Liver (tissue), 9 donors: ENCODE results near the genes CSRP1, NAV1 and SHISA4.

DNA sequence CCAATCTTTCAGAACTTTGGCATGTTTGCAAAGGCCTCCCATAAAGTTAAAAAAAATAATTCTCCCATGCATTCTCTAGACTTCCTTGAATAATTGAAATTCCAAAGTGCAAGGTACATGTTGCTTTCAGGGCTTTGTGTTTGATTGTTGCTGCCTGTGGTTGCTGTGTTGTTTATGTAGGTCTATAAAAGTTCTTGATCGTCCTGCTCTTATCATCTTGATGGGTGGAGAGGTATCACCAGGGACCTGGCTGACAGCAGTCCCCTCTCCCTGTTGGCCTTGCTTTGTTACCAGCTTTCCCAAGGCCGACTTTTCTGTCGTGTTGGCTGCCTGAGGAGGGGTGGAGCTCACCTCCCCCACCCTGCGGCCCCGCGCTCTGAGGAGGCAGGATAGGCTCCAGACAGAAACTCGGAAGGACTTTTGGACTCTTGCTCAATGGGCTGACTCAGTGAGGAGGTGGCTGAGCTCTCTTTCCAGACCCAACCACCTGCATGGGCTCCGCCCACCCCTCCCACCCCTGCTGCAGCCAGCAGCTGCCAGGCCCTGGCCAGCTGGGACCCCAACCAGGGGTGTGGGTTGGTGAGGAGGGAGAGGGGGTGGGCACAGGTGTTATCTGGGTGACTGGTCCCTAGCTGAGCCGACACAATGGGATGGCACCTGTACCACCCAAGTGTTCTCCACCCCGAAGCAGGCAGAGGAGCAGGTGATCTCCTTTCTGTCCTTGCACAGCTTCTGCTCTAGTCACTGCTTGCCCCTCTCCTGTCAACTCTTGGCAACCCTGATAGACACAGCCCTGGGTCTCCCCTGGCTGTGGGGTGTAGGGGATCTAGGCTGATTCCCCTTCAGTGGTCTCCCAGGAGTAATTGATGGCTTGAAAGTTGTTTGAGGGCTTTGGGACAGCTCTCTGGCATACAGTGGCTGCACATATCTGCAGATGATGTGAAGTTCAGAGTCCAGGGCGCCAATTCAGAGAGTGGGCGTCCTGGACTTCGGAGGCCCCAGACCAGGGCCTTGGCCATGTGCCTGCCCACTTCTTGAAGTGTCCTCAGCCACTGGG, 2.1 kb downstream of the INAVA start:
- PRO-cap, 5 experiments, result peak in 2 of 5 experiments; most common minus-strand start position 286 of the sequence (in 1)
- RAMPAGE, long total RNA, 2 experiments, result no peak in any of the 2 experiments
- RRBS, result no CpG with 5 or more reads among the region's 13 CpGs

GRCh38 chr1:200902502-200903252, 8.0 kb downstream of the INAVA start:
- PRO-cap, 5 experiments, result no peak in any of the 5 experiments
- RAMPAGE, long total RNA, 2 experiments, result no peak in any of the 2 experiments
- RRBS, result no CpG with 5 or more reads among the region's 9 CpGs

- PRO-cap, 5 experiments, result no peak in any of the 5 experiments
- RAMPAGE, long total RNA, 2 experiments, result no peak in any of the 2 experiments
- RRBS, result no CpG with 5 or more reads among the region's 5 CpGs
Observed at GRCh38 chr1:200993346-200993634, 30.2 kb downstream of the KIF21B start.

- PRO-cap, 5 experiments, result no peak in any of the 5 experiments
- RAMPAGE, long total RNA, 2 experiments, result no peak in any of the 2 experiments
- RRBS, result no CpG with 5 or more reads among the region's 6 CpGs
Observed at GRCh38 chr1:201183677-201184258, 6.9 kb upstream of the IGFN1 start.

DNA sequence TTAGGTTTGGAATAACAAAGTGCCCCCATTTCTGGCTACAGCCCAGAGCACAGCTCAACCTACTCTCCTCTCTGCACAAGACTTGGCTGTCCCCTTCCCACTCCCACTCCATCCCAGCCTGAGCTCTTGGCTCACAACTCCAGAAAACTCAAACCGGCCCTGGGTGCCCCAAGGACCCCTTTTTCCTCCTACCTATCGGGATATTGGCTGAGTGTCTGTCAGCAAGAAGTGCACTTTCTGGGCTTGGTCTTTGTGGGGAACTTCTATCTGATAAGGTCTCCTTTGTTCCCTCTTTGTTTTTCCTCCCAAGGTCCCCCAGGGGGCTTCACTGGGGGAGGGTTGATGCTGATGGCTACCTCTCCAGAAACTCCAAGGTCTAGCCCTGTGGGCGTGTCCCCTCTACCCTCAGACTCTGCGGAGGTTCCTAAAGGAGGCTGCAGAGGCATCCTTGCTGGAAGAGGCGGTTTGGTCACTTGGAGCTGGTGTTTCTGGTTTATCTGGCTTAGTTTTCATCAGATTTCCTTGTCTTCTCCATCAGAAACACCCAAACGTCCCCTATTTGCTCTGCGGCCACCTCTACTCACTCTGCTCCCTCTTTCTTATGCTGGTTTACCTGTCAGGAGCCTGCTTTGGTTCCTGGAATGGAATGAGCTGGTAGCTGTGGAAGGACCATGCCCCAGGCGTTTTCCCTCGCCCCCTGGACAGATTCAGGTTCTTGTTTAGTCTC, 2.4 kb downstream of the PKP1 start:
- PRO-cap, 5 experiments, result no peak in any of the 5 experiments
- RAMPAGE, long total RNA, 2 experiments, result no peak in any of the 2 experiments
- RRBS, result no CpG with 5 or more reads among the region's 9 CpGs

GRCh38 chr1:201299772-201300536, 16.6 kb downstream of the PKP1 start:
- PRO-cap, 5 experiments, result no peak in any of the 5 experiments
- RAMPAGE, long total RNA, 2 experiments, result no peak in any of the 2 experiments
- RRBS, result no CpG with 5 or more reads among the region's 10 CpGs

DNA sequence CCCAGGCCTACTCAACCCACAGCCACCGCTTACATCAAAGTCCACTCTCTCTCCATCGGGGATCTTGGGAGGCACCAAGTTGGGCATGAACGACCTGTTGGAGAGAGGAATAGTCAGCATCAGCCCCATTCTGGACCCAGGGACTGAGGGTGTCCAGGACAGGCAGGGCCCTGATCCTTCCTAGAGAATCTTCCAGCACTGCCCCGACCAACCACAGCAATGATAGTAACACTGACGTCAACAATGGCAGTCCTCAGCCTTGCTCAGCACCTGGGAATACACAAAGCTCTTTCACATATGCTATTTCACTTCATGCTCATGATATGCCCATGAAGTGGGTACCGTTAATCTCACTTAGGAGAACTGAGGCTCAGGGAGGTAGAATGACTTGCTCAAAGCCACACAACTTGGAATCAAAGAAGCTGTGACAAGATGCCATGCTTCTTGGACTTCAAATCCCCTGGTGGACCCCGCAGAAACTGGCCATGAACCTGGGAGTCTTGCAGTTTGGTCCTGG, 11.8 kb downstream of the TNNT2 start:
- PRO-cap, 5 experiments, result no peak in any of the 5 experiments
- RAMPAGE, long total RNA, 2 experiments, result no peak in any of the 2 experiments
- RRBS, result no CpG with 5 or more reads among the region's 7 CpGs

- PRO-cap, 5 experiments, result no peak in any of the 5 experiments
- RAMPAGE, long total RNA, 2 experiments, result no peak in any of the 2 experiments
- RRBS, result no CpG with 5 or more reads among the region's 10 CpGs
Observed at GRCh38 chr1:201376496-201377504, 680 bp downstream of the TNNT2 start.

DNA sequence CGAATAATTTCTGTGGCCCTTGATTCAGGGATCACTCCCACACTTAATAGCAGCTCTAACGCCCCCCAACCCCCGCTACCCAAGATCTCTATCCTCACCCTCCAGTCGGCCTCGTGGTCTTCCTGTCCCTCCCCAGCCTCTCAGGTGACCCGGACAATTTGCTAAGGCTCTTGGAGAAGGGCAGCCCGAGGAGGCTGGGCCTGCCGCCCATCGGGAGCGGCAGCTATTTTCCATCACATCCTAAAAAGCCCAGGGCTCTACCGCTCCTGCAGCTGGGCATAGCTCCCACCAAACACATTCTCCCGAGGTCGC, 12.0 kb upstream of the PHLDA3 start:
- PRO-cap, 5 experiments, result no peak in any of the 5 experiments
- RAMPAGE, long total RNA, 2 experiments, result no peak in any of the 2 experiments
- RRBS, result no CpG with 5 or more reads among the region's 13 CpGs

DNA sequence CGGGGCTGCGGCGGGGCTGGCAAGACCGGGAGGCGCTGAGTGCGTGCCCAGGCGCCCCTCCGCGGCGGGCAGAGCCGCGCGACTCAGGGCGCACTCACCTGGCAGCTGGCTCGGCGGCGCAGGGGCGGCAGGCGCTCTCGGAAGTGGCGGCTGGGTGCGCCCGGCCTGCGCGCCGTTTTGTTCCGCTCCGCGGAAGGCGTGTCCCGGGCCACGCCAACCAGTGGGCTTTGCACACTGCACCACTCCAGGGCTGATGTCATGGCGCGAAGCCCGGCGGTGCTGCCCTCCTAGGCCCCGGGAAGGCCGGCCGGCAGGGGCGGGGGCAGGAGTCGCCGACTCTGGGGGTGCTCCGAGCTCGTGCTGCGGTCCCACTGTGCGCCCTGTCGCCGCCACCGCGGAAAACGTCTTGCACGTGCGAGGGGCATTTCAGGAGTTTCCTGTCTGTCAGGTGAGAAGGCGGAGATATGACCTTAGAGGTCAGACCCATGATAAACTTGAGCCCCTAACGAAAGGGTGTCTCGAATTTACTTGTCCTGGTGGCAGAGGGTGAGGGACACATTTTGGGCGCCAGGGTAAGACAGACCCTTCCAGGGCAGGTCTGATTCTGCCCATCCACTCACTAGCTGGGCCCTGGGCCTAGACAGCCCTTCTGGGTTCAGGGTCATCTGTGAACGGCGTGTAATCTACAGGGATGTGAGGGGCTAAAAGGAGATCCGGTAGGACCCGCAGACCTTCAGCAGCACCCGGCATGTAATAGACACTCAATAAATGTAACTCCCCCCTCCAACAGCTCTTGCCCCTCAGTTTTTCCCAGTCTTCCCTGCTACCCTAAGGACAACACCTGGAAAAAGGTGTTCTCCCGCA, at the start of gene CSRP1:
TSS of gene CSRP1 (minus strand) at position 152 of the 864 bp plus-strand sequence.
- PRO-cap, 5 experiments, result peak in 5 of 5 experiments; most common plus-strand start position 242 of the sequence (in 2); most common minus-strand start position 152 of the sequence (in 5)
- RAMPAGE, long total RNA, 2 experiments, result start-site peak on the plus strand in 1 of 2 experiments, centred at position 241 of the sequence, 100 reads per replicate; start-site peak on the minus strand in 2 of 2 experiments, centred at positions 134 to 141 of the sequence, 117 to 536 reads per replicate
- RRBS, result 2% methylated on average over 14 of the region's 63 CpGs

GRCh38 chr1:201538586-201538848, 410 bp upstream of the NAV1 start:
- PRO-cap, 5 experiments, result no peak in any of the 5 experiments
- RAMPAGE, long total RNA, 2 experiments, result no peak in any of the 2 experiments
- RRBS, result 10% methylated on average over 6 of the region's 20 CpGs

GRCh38 chr1:201538849-201539564, at the start of gene NAV1:
Gene NAV1 (plus strand): TSS chr1:201539127.
- PRO-cap, 5 experiments, result peak in 5 of 5 experiments; most common plus-strand start chr1:201539127 (in 5); most common minus-strand start chr1:201538987 (in 1)
- RAMPAGE, long total RNA, 2 experiments, result no peak in any of the 2 experiments
- RRBS, result 2% methylated on average over 38 of the region's 76 CpGs

GRCh38 chr1:201656148-201656511, 117.2 kb downstream of the NAV1 start:
- PRO-cap, 5 experiments, result no peak in any of the 5 experiments
- RAMPAGE, long total RNA, 2 experiments, result no peak in any of the 2 experiments
- RRBS, result no CpG with 5 or more reads among the region's 3 CpGs

- PRO-cap, 5 experiments, result no peak in any of the 5 experiments
- RAMPAGE, long total RNA, 2 experiments, result no peak in any of the 2 experiments
- RRBS, result no CpG with 5 or more reads among the region's 14 CpGs
Observed at GRCh38 chr1:201696142-201696798, 132.7 kb upstream of the IPO9 start.

DNA sequence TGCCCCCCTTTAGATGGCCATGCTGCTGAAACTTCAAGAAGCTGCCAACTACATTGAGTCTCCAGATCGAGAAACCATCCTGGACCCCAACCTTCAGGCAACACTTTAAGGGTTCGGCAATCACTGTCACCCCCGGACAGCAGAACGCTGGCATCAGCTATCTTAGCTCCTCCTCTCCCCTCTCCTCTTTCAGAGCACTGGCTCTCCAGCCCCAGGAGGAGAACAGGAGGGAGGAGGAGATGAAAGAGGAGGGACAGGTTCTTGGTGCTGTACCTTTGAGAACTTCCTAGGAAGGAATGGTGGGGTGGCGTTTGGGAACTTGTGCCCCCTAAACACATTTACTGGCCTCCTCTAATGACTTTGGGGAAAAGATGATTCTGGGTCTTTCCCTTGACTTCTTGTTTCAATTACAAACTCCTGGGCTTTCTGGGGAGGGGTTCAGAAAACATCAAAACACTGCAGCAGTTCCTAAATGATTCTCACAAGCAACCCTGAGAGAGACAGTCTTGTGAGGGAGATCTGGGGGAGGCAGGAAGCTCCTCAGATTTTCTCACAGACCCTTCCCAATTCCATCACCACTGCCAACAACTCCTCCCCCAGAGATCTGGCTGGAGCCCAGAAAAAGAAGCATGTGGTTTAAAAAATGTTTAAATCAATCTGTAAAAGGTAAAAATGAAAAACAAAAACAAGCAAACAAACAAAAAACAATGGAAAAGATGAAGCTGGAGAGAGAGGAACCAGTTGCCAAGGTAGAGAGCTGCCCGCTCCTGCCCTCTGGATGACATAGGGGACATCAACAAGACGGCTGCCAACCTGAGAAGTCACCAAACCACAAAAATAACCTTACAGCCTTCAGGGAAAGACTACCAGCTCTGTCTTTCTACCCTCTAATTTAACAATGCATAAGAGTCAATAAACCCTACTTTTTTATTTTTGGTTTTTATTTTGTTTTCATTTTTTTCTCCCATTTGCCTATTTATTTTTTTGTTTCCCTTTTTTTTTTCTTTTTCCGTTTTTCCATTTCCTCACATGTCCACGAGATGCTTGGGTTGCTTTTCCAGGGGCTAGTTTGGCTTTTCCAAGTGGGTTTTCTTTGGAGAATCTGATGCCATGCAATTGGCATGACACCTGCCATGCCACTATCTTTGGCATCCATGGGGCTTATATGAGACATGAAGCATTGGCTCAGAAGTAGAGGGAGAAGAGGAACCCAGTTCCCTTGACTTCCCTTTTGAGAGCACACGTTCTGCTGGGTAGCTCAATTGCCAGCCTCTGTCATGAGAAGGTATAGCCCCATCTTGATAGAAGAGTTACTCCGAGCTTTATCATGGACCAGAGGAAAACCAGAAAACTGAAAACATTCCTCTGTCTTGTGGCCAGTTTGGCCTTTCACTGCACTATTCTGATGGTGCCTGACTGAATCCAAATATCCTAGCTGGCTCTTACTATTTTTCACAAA, 8.6 kb upstream of the IPO9 start:
- PRO-cap, 5 experiments, result no peak in any of the 5 experiments
- RAMPAGE, long total RNA, 2 experiments, result no peak in any of the 2 experiments
- RRBS, result no CpG with 5 or more reads among the region's 11 CpGs

- PRO-cap, 5 experiments, result no peak in any of the 5 experiments
- RAMPAGE, long total RNA, 2 experiments, result no peak in any of the 2 experiments
- RRBS, result no CpG with 5 or more reads among the region's 3 CpGs
Observed at GRCh38 chr1:201882443-201883197, 6.1 kb upstream of the SHISA4 start.

GRCh38 chr1:201886194-201886545, 2.5 kb upstream of the SHISA4 start:
- PRO-cap, 5 experiments, result peak in 1 of 5 experiments; most common plus-strand start chr1:201886276 (in 1)
- RAMPAGE, long total RNA, 2 experiments, result no peak in any of the 2 experiments
- RRBS, result no CpG with 5 or more reads among the region's 4 CpGs

- PRO-cap, 5 experiments, result peak in 4 of 5 experiments; most common plus-strand start chr1:201888679 (in 3); most common minus-strand start chr1:201888472 (in 2)
- RAMPAGE, long total RNA, 2 experiments, result no peak in any of the 2 experiments
- RRBS, result 2% methylated on average over 30 of the region's 58 CpGs
Observed at GRCh38 chr1:201888066-201889210, at the start of gene SHISA4. Gene SHISA4 (plus strand): TSS chr1:201888898.

GRCh38 chr1:201912852-201913432, 24.2 kb downstream of the SHISA4 start:
- PRO-cap, 5 experiments, result no peak in any of the 5 experiments
- RAMPAGE, long total RNA, 2 experiments, result no peak in any of the 2 experiments
- RRBS, result no CpG with 5 or more reads among the region's 9 CpGs

DNA sequence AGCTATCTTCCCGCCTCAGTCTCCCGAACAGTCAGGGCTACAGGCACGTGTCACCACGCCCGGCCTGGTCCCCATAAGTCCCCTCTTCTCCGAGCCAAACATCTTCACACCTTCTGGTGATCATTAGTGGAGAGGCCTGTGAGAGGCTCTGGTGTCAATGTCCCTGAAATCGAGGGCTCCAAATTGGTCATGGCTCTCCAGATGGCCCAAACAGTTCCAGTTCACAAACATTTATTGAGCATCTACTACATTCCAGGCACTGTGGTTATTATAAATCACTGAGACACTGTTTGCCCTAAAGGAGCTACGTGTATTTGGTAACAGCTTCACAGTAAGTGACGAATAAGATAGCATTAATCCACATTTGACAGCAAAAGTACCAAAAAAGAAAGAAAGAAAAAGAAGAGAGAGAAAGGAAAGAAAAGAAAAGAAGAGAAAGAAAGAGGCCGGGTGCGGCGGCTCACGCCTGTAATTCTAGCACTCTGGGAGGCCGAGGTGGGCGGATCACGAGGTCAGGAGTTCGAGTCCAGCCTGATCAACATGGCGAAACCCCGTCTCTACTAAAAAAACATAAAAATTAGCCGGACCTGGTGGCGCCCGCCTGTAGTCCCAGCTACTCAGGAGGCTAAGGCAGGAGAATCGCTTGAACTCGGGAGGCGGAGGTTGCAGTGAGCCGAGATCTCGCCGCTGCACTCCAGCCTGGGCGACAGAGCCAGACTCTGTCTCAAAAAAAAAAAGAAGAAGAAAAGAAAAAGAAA, 759 bp upstream of the TIMM17A start:
- PRO-cap, 5 experiments, result no peak in any of the 5 experiments
- RAMPAGE, long total RNA, 2 experiments, result no peak in any of the 2 experiments
- RRBS, result no CpG with 5 or more reads among the region's 29 CpGs